Camera-type eye (tissue), 1 donor: ENCODE results near the genes NADSYN1 and KRTAP5-8.

GRCh38 chr11:69900475-69901064, 81.4 kb upstream of the FGF3 start:
- RAMPAGE, long total RNA, result no peak

- RAMPAGE, long total RNA, result no peak
Observed at GRCh38 chr11:69918720-69919243, 99.6 kb upstream of the FGF3 start.

DNA sequence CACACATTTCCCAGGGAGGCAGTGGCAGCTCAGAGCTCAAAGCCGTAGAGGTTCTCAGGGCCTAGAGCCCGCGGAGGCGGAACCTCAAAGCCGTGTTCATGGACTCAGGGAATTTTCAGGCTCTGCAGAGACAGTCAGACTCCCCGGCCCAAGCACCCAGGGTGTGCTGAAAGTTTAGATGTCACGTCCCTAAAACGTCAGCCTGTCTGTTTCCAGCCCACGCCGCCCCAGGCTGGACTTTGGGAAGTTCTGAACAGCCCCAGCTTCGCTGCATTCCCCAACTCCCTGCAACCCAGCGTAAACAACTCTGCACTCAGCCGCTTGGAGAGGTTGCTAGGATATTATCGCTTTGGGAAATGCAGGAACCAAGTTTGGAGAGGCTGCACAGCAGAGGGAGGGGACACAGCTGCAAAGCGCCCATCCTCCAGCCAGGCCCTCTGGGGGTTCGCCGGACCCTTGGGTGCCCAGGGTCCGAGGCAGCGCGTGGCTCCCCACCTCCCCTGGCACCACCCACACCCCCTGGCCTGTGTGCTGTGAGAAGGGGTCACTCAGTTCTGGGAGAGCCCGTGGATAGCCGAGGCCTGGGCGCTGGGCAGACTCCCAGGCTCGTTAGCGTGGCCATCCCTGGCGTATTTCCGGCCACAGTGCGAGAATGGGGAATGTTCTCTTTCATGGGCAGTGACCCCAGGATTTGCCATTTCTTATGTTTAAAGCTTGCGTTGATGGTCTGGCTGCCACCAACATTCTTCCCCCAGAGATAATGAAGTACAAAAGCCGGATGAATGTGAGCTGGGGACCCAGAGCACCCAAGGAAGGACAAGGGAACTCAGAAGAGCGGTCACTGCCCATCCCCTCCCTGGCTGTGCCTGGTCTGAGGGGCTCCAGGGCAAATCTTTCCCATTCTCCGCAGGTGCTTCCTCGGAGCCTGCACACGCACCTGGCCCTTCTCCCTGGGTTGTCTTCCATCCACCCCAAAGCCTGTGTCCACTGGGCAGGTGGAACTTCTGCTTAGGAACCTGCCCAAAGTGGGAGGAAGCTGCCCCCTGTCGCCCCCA, 120.6 kb upstream of the FGF3 start:
- RAMPAGE, long total RNA, result no peak

- RAMPAGE, long total RNA, result no peak
Observed at GRCh38 chr11:69965763-69966746, 112.1 kb upstream of the ANO1 start.

- RAMPAGE, long total RNA, result no peak
Observed at GRCh38 chr11:70050457-70050666, 27.8 kb upstream of the ANO1 start.

- RAMPAGE, long total RNA, result no peak
Observed at GRCh38 chr11:70106069-70106881, 28.2 kb downstream of the ANO1 start.

- RAMPAGE, long total RNA, result no peak
Observed at GRCh38 chr11:70129122-70129553, 51.0 kb downstream of the ANO1 start.

GRCh38 chr11:70251850-70252364, 18.6 kb upstream of the PPFIA1 start:
- RAMPAGE, long total RNA, result no peak

GRCh38 chr11:70399205-70400302, 1.2 kb downstream of the CTTN start:
- RAMPAGE, long total RNA, result no peak

DNA sequence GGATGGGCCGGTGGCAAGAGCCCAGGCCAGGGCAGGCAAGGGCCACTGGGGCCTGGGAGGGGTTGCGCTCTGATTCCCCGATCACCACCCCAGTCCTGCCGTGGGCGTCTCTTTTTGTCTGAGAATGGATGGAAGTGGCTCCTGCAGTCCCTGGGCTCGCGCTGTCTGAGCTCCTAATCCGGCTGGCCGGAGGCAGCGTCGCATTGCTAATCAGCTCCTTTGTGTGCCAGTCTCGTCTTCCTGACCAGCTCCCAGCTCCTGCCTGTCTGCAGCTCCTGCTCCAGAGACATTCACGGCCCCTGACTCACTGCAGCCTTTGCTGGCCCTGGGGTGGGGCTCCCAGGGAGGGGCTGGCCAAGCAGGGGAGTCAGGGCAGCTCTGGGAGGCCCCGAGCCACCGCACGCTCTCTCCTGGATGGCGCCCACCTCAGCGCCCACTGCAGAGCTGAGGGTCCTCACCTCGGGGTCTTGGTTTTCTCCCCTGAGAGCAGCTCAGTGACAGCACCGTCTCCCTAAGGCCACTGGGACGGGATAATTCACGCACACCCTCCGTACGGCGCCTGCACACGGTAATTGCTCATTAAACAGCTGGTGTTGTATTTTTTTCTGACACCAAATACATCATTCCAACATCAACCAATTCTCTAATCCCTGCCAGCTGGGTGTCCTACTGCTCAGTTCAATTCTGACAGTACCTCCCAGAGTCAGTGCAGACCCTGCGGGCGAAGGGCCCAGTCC, 146.9 kb downstream of the CTTN start:
- RAMPAGE, long total RNA, result no peak

- RAMPAGE, long total RNA, result no peak
Observed at GRCh38 chr11:70628768-70629601, 230.7 kb downstream of the CTTN start.

DNA sequence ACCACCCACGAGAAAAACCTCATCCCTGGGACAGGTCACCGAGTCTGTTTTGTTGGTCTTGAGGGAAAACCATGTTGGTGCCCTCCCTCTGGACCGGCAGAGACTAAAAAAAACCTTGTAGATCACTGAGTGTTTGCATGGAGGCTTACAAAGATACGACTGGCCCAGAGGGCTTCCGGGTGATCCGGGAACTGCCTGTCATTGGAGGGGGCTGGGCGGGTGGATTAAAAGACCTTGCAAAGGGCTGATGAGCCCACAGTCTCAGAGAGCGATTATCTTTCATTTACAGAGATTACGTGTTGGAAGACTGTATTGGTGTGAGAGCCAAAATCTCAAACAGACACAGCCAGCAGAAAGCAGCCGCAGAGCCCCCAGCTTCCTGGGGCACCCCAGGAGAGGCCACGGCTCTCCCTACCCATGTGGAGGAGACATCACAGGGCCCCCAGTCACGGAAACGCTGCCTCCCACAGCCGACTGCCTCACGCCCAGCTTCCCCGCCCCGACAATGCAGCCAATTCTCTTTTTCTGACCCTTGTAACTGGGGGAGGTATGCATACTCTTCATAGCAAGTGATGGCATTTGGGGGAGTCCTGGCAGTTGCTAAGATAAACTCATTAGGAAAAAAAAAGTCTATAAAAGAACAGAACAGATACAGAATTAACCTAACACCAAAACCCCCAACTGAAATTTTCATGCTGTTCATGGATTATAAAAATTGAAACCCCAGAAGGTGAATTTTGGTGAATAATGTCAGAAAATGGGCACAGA, 426.5 kb downstream of the CTTN start:
- RAMPAGE, long total RNA, result no peak

GRCh38 chr11:71153004-71153818, 99.2 kb downstream of the SHANK2 start:
- RAMPAGE, long total RNA, result no peak

- RAMPAGE, long total RNA, result no peak
Observed at GRCh38 chr11:71452137-71453331, at the start of gene NADSYN1. Gene NADSYN1 (plus strand): TSS chr11:71453203.

DNA sequence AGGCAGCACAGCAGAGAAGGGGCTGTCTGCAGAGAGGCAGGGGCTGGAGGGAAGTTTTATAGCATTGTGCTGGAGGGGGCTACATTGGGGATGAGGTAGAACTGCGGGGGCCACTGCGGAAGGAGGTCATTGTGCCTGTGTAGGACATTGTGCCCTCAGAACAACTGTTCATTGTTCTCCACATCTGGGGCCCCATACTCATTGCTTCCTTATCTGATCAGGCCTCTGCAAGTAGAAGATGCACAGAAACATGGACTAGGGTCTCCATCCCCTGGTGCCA, 12.0 kb downstream of the NADSYN1 start:
- RAMPAGE, long total RNA, result no peak

DNA sequence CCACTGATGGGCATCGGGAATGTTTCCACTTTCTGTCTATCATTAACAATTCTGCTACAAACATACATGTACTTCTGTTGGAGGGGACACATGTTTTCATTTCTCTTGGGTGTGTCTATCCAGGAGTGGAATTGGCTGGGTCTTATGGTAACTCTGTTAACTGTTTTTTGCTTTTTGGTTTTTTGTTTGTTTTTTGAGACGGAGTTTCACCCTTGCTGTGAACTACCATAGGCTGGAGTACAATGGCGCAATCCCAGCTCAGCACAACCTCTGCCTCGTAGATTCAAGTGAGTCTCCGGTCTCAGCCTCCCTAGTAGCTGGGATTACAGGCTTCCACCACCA, 27.0 kb downstream of the NADSYN1 start:
- RAMPAGE, long total RNA, result no peak

DNA sequence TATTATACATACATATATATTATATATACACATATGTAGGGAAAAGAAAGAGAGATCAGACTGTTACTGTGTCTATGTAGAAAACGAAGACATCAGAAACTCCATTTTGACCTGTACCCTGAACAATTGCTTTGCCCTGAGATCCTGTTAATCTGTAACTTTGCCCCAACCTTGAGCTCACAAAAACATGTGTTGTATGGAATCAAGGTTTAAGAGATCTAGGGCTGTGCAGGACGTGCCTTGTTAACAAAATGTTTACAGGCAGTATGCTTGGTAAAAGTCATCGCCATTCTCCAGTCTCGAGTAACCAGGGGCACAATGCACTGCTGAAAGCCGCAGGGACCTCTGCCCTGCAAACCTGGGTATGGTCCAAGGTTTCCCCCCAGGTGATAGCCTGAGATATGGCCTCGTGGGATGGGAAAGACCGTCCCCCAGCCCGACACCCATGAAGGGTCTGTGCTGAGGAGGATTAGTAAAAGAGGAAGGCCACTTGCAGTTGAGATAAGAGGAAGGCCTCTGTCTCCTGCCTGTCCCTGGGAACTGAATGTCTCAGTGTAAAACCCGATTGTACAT, 3.1 kb upstream of the KRTAP5-8 start:
- RAMPAGE, long total RNA, result no peak

DNA sequence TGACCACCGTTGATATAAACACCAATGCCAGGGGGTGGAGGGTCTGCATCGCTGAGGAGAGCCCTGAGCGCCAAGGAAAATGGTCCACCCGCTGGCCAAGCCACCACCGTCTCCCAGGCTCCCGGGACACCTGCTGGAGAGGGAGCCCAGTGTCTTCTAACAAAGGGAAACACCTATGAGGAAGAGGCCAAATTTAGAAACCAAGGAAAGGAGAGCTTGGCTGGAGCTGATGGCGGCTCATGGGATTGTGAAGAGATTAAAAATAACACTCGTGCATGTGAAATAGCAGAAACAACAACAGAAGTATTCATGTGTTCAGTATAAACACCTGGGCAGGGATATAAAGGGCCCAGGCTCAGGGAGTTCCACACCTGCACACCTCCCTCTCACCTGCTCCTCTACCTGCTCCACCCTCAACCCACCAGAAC, at the start of gene KRTAP5-8:
KRTAP5-8 (plus strand) TSS at position 399 of the 428 bp plus-strand sequence.
- RAMPAGE, long total RNA, result no peak

DNA sequence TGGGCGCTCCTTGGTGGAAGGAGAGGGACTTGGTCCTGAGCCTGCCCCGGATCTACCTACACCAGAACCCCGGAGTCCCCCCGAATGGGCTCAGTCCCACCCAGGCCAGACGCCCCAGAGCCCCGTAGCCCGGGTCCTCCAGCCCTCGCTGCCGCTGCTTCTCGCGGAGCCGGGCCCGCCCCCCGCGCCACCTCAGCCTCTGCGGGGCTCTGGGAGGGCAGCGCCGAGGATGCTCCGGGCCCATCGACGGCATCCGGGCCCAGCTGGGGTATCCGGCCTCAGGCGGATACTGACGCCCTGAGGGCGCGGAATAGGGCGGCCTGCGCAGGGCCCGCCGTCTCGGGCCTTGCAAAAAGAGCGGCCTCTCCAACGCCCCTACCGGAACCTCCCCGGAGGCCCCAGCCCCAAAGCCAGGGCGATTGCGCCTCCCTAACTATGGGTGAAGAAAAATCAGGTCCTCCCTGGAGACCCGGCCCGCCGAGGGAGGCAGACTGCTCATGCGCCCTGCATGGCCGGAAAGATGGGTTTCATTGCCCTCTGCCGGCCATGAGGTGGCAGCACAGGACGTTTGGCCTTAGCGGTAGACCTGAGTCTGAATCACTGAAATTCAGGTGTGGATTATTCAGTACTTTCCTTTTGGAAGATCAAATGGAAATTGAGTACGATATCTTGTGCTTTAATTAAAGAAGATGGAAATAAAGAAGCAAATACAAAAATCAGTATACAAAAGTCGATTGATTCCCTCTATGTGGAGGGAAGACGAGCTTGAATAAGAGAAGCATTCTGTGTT, 19.4 kb upstream of the DEFB108B start:
- RAMPAGE, long total RNA, result no peak

- RAMPAGE, long total RNA, result no peak
Observed at GRCh38 chr11:72013264-72014252, 14.8 kb downstream of the IL18BP start.